CD14-positive monocyte (primary cell): ENCODE results near the genes ARHGEF38 and NPNT.

DNA sequence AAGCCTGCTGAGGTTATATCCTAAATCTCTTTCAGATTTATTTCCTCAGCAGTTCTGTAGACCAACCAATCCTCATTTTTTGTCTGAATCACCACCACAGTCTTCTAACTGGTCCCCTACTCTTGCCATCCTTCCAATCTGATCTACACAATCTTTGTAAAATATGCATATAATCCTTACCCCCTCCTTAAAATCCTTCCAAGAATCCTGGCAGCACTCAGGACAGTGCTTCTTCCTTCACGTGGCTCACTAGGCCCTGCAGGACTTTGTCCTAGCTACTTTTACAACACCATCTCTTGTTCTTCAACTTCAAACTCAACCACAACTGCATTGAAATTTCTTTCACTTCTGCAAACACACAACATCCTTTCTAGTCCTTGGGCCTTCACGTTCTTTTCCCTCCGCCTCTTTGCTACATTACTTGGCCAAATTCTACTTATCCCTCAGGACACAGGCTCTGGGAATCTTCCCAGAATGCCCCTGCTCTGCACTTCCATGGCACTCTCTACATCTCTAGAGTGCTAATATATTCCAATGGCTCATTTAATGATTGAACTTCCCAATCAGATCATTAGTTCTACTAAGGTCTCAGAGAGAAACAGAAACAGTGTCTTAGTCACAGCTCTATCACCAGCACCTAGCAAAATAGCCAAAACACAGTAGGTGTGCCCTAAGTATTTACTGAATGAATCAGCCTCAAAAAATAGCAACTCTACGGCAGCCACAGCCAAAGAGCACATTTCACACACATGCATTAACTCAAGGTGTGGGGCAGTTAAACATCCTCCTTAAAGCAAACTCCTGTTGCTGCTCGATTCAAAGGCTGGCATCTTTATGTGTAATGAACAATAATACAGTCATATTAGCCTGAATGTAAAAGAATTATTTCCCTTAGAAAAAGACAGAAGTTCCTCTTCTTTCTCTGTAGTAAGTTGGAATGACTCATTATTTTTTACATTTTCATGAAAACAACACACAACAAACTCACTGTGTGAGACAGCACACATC lies 73.3 kb downstream of the MANBA start:
- CAGE, long polyA plus RNA: no peak

GRCh38 chr4:102734620-102735243 lies 26.0 kb downstream of the MANBA start:
- CAGE, long polyA plus RNA: no peak

GRCh38 chr4:102801484-102801955 lies 25.8 kb downstream of the UBE2D3 start:
- CAGE, long polyA plus RNA: no peak

- CAGE, long polyA plus RNA: no peak
These were observed 9.8 kb downstream of the UBE2D3 start for GRCh38 chr4:102817485-102817965.

DNA sequence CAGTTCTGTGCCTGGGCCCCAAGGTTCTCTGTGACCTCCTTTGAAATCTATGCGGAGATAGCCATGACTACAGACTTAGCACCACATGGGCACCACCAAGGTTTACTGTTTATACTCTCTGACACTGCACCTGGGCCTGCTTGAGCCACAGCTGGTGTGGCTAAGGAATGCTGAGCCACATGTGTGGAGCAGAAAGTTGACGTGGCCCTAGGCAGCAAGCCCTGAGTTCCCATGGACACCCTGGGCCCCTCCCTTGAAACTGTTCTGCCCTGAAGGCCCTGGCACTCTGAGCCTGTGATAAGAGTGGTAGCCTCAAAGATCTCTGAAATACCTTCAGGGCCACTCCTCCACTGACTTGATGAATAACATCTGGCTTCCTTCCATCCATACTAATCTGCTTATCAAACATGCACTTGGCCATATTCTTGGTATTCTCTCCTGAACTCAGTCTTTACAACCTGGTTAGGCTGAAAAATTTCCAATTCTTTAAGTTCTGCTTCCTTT lies 7.9 kb downstream of the SLC9B1 start:
- CAGE, long polyA plus RNA: no peak

DNA sequence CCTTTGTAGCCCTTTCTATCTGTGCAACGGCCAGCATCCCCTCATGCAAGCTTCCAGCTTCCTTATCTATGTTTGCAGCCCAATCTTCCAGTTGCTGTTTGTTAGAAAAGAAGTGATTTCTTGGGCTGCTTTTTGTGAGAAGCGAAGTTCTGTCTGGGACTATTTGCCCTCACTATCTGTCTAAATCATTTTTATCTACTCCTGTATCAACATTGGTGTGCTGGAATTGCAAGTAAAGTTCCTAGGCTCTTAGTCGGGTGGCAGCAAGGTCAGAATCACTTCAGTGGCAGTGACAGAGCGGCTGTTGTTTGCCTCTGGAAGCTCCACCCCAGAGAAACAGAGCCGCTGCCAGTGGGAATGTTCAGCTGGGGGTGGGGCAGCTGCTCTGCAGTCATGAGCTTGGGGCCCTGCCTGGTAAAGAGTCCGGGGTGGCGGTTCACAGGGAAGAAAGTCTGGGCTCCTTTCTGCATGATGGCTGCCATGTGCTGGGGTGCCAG lies 108.6 kb upstream of the CENPE start:
- CAGE, long polyA plus RNA: no peak

DNA sequence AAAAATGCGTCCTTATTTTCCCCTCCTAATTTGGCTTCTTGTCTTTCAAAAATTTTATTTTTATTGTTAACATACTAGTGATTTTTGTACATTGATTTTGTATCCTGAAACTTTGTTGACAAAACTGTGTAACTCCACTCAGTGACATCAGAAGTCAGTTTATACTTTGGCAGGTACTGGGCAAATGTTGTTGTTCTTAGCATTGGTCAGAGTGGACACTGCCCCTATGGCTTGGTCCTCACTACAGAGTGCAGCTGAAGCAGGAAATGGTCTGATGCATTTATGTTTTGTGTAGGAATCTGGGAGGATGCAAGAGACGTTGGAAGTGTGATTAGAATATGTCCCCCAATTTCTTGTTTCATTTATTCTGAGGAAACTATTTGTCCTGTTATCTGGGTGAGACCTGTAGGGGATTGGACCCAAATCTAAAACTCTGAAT lies 205.5 kb upstream of the CENPE start:
- CAGE, long polyA plus RNA: no peak

- CAGE, long polyA plus RNA: no peak
These were observed at the start of gene ARHGEF38 for GRCh38 chr4:105552206-105553281. Gene ARHGEF38 (plus strand): TSS chr4:105552620.

GRCh38 chr4:105765924-105766522 lies 57.4 kb downstream of the GSTCD start:
- CAGE, long polyA plus RNA: no peak

DNA sequence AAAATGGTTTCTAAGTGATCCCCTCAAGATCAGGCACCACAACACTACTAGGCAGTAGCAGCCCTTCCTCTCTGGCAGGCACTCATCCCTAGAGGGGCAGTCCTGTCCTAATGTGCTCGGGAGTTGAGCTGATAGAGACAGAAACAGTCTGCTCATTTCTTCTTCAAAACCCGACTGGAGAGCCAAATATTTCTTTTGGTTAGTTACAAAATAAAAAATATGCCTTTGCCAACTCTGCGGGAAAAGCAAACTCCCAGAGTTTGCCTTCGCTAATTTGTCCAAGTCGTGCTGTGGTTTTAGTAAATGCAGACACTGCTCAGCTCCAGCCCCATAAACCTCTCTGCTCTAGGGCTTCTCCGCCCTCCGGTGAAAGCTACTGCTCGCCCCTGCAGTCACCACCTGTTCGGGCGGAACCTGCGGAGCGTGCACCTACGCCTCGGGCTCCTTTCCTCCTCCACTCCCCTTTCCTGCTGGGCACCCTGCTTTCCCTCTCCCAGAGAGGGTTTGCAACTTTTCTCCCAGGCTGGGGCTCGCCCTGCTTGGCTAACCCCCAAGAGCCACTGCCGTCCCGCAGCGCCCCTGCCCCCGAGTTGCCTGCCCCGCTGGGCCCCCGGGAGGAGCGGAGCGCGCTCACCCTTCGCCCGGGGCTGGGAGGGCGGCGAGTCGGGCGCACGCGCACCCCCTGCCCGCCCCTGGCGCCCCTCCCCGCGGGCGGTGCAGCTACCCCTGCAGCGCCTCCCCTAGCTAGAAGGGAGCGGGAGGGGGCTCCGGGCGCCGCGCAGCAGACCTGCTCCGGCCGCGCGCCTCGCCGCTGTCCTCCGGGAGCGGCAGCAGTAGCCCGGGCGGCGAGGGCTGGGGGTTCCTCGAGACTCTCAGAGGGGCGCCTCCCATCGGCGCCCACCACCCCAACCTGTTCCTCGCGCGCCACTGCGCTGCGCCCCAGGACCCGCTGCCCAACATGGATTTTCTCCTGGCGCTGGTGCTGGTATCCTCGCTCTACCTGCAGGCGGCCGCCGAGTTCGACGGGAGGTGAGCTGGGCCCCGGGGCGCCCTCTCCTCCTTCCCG lies at the start of gene NPNT:
TSS of gene NPNT (plus strand) at position 777 of the 1,066 bp plus-strand sequence.
- CAGE, long polyA plus RNA: no peak

- CAGE, long polyA plus RNA: no peak
These were observed 14.8 kb downstream of the NPNT start for GRCh38 chr4:105910203-105910402.

GRCh38 chr4:105978881-105979359 lies 83.6 kb downstream of the NPNT start:
- CAGE, long polyA plus RNA: no peak

DNA sequence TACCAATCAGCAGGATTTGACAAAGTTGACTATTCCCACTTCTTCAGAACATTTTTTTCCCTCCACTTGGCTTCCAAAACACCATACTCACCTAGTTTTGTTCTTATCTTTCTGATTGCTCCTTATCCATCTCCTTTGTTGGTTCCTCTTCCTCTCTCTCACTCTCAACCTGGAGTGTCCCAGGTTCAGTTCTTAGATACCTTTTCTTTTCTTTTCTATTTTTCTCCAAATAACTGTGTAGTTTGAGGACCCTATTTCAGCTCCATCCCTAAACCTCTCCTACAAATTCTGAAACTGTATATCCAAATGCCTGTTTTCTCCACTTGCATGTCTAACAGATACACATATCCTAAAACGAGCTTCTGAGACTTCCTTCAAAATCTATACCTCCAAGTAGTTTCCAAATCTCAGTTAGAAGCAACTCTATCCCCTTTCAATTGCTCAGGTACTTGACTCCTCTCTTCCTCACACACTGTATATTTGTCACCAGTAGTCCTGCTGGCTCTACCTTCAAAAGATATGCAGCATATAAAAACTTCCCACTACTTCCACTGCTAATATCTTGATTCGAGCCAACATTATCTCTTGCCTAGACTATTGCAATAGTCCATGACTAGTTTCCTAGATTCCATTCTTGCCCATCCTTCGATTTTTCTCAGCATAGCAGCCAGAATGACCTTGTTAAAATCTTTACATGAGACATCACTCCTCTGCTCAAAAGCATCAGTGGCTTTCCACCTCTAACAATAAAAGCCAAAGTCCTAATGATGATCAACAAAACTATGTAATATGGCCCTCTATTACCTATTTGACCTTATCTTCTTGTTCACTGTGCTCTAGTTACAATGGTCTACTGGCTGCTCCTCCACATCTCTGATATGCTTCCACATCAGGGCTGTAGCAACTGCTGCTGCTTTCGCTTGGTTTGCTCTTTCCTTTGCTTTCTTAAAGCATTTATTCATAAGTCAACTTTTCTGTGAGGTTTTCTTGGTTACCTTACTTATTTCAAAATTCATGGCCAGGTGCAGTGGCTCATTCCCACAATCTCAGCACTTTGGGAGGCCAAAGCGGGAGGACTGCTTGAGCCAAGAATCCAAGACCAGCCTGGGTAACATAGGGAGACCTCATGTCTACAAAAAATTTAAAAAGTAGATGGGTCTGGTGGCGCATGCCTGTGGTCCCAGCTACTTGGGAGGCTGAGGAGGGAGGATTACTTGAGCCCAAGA lies 116.4 kb downstream of the TBCK start:
- CAGE, long polyA plus RNA: no peak

DNA sequence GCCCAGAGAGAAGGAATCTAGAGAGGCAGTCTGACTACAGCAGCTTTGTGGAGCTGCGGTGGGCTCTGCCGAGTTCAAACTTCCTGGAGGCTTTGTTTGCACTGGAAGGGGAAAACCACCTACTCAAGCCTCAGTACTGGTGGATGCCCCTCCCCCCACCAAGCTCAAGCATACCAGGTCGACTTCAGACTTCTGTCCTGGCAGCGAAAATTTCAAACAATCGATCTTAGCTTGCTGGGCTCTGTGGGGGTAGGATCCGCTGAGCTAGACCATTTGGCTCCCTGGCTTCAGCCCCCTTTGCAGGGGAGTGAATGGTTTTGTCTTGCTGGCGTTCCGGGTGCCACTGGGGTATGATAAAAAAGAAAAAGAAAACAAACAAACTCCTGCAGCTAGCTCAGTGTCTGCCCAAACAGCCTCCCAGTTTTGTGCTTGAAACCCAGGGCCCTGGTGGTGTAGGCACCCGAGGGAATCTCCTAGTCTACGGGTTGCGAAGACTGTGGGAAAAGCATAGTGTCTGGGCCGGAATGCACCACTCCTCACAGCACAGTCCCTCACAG lies 57.6 kb downstream of the DKK2 start:
- CAGE, long polyA plus RNA: no peak

GRCh38 chr4:107073754-107074202 lies 37.7 kb upstream of the DKK2 start:
- CAGE, long polyA plus RNA: no peak

DNA sequence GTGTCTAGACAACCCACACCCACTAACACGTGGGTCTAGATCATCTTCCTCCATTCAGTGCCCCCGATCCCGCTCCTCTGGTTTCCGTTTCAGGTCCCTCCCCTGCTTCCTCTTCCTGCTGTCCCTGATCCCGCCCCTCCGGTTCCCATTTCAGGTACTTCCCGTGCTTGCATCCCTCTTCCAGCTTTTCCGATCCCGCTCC lies 339.0 kb downstream of the PAPSS1 start:
- CAGE, long polyA plus RNA: no peak

DNA sequence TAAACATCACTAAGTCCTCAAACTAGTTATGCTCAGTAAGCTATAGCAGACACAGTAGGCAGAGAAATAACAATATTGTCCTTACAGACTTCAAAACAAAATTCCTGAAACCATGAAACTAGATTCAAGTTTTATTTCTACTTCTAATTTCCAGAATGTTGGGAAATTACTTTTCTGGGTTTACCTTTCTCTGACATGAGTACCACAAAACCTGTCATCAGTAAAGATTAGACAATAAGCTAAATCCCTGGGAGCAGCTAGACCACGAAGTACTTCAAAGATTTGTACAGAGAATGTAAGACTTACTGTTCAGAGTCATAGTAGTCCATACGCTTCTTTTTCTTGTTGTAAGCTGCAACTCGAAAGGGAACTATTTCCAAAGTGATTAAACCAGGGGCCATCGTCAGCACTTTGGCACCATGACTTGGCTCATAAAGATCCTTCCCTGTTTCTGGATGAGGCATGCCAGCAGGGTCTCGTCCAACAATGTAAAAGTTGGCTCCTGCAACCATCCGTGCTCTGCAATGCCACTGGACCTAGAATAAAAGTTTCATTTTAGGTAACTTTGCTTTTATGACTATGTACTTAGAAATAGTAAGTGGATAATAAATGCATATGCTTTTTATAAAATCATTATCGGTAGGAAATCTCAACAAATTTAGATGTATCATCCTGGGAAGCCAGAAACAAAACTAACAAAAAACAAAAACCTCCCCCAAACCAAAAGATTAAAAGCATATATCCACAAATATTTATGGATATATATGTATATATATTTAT lies 88.5 kb downstream of the PAPSS1 start:
- CAGE, long polyA plus RNA: no peak

DNA sequence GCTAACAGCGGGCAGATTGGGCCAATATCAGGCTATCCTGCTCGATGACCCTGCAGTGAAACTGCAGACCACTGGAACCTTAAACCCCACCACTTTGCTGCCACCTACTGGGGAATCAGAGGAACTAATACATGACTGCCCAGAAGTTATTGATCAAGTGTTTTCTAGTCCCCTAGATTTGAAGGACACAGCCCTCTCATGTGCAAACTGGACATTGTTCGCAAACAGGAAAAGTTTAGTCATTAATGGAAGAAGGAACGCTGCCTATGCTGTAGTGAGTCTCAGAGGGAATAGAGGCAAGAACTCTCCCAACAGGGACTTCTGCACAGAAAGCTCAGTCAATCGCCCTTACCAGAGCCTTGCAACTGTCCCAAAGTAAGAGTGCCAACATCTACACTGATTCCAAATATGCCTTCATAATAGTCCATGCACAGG lies 17.1 kb upstream of the PAPSS1 start:
- CAGE, long polyA plus RNA: no peak

DNA sequence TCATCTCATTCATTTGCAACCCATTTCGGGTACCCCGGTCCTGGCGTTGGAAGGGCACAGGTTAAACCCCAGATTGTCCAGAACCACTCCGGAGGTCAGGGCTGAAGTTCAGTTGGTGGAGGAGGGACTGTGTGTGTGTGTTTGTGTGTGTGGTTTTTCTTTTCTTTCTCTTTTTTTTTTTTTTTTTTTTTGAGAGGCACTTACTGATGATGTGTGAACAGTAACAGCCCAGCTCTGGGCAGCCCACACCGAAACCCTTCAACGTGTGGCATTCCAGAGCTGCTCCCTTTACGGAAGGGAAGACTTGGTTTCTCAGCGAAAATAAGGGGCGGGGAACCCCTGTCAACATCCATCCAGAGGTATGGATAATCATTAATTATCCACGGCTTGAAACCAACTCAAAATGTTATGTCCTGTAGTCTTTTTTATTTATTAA lies 737 bp downstream of the SGMS2 start:
- CAGE, long polyA plus RNA: no peak

DNA sequence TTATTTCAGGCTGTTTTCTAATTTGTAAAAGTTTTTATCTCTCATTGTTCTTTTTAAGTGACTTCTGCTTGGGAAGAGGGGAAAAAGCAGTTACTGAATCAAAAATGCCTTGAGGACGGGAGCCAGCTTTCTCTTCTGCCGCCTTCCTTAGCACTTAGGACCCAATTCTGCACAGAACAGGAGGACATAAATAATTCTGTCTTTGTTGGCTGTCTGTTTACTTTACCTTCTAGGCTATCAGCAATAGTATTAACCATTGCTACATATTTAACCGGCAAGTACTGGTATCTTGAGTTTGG lies 46.6 kb downstream of the SGMS2 start:
- CAGE, long polyA plus RNA: no peak